ENCODE data around the gene PSMA1.

GRCh38 chr11:12675768-12676746, 1.8 kb downstream of the TEAD1 start:
- PRO-cap: no peak
- RAMPAGE, long total RNA, 4 experiments: no peak in any of the 4 experiments

DNA sequence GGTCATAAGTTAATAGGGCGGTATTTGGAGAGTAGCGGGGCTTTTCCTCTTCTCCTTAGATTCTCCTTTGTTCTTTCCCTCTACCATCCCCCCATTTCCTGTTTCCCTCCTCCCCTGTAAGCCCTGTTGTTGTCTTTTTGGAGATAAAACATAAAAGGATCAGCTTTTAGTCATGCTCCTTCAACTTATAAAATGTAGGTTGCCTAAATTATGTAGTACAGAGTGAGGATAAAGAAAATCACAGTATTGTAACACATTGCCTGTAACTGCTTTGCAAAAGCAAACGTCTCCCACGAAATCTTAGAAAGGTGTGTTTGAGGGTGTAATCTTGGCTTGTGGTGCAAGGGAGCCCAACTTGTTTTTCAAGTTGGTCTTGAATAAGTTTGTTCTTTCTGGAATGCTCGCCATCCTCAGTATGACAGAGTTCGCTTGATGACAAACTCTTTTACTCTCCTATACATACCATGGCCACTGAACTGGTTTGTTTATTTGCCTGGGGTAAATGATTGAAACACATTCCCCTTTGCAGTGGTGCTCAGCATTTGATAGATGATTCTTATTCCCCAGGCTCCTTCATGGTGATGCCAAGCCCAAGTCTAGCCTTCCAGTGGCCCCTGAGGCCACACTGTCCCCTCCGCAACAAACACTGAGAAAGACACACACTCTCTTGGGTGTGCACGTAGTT, 49.5 kb downstream of the TEAD1 start:
- PRO-cap: no peak
- RAMPAGE, long total RNA, 4 experiments: no peak in any of the 4 experiments

DNA sequence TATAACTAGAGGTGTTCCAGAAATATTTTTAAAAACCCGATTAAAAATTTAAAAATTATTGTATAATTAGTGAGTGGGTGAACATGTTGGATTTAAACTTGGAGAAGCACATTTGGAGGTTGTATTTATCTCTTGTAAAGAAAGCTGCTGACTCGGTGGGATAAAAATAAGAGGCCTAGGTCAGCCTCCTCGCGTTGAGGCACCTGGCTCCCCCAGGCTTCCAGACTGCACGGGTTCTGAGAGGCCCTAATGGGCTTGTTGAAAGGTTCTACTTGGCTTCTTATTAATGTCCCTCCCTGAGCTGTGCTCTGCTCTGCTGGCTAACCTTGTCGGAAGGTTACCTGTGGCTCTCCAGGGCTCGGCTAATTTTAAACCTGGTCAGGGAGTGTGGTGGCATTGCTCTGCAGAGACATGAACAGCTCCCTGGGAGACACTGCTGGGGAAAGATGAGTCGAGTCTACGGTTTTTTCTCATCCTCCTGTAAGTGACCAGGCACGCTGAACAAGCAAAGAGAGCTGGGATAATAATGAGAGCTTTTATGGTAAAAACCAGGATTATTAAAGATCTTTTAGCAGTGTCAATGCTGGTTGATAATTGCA, 70.5 kb downstream of the TEAD1 start:
- PRO-cap: no peak
- RAMPAGE, long total RNA, 4 experiments: no peak in any of the 4 experiments

DNA sequence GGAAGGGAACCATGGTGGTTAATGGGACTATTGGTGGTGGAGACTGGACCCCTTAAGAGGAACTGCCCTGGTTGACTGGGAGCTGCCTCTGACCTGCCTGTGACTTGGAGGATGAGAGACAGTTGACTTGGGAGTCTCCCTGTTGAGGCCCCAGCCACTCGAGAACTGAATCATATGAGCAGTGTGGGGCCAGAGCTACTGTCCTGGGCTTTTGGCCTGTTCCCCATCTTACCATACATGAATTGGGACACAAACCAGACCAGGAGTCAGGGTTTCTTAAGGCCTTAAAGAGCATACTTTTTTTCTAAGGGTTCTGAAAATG, 92.8 kb downstream of the TEAD1 start:
- PRO-cap: no peak
- RAMPAGE, long total RNA, 4 experiments: no peak in any of the 4 experiments

- PRO-cap: no peak
- RAMPAGE, long total RNA, 4 experiments: no peak in any of the 4 experiments
These were observed 99.2 kb downstream of the TEAD1 start for GRCh38 chr11:12773351-12773875.

DNA sequence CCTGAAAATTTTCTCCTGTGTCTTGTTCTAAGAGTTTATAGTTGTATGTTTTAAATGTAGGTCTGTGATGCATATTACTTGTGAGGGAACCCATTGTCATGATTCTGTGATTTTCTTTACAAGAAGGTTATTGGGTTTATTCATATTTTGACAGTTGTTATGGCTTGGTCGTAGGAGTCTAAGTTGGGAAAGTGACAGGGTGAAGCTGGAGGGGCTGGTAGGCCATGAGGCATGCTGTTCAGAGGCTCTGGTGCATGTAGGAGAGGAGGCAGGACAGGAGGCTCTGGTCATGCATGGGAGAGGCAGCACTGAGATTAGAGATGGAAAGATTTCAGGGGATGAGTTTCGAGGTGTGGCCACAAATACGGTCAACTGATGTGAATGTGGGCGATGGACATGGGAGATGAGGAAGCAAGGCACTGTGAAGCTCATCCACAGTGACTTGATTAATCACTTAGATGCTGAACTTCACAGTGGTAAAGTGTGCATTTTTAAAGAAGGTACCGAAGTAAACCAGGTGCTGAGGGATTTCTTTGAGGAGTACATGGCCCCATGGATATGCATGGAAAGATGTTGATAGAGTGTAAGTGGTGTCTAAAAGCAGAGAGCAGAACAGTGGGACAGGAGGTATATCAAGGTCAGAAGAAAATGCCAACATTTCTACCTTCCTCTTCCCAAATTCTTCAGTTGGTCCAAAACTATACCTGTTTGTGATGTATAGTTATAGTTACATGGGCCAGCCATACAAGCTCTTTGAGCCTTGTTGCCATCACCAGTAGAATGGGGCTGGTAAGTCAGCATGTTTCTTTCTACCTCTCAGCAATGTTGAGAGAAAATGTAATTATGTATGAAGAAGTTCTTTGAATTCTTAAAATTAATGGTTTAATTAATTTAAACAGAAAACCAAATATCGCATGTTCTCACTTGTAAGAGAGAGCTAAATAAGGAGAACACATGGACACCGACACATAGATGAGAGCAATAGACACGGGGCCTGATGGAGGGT, 100.0 kb downstream of the TEAD1 start:
- PRO-cap: no peak
- RAMPAGE, long total RNA, 4 experiments: no peak in any of the 4 experiments

GRCh38 chr11:12810608-12811246, 136.5 kb downstream of the TEAD1 start:
- PRO-cap: no peak
- RAMPAGE, long total RNA, 4 experiments: no peak in any of the 4 experiments

DNA sequence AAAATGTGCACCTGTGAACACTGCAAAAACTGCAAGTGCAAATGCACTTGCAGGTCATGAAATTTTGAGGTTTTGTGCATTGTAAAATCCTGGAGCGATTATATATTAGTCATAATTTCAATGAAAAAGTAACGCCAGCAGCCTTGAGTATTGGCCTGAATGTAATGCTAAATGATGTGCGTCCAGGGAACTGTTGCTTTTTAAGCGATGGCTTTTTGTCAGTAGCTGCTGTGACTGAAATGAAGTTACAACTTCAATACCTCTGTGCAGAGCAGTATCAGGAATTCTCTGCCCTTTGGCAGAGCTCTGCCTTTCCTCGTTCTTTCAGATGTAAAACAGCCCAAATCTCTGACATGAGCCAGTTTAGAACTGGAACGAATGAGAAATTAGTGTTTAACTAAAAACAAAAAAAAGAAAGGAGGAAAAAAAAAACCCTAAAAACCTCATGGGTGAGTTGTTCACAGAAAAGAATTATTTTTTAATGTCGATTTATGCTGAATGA, 146.5 kb upstream of the RASSF10 start:
- PRO-cap: no peak
- RAMPAGE, long total RNA, 4 experiments: no peak in any of the 4 experiments

- PRO-cap: no peak
- RAMPAGE, long total RNA, 4 experiments: no peak in any of the 4 experiments
These were observed 120.1 kb upstream of the RASSF10 start for GRCh38 chr11:12888621-12889761.

DNA sequence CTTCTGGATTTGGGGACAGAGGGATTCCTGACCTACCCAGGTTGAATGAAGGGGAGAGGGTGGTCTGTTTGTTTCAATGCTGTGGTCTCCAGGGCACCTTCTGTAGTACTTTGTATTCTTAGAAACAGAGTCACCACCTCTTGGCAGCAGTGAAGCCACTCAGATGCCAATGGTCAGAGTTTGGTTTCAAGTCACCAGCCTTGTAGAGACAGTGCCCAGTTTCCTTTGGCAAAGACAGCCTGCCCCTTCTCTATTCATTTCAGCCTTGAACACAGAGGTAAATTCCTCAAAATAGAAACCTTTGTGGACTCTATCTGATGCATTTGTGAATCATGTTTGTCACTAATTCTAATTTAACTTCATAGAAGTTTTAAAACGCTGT, 111.7 kb upstream of the RASSF10 start:
- PRO-cap: no peak
- RAMPAGE, long total RNA, 4 experiments: no peak in any of the 4 experiments

- PRO-cap: no peak
- RAMPAGE, long total RNA, 4 experiments: no peak in any of the 4 experiments
These were observed 37.2 kb upstream of the RASSF10 start for GRCh38 chr11:12971895-12972403.

GRCh38 chr11:13051331-13051738, 42.2 kb downstream of the RASSF10 start:
- PRO-cap: no peak
- RAMPAGE, long total RNA, 4 experiments: no peak in any of the 4 experiments

GRCh38 chr11:13350997-13352047, 73.7 kb downstream of the BMAL1 start:
- PRO-cap: no peak
- RAMPAGE, long total RNA, 4 experiments: no peak in any of the 4 experiments

GRCh38 chr11:13873033-13873855, 89.3 kb upstream of the SPON1 start:
- PRO-cap: no peak
- RAMPAGE, long total RNA, 4 experiments: no peak in any of the 4 experiments

DNA sequence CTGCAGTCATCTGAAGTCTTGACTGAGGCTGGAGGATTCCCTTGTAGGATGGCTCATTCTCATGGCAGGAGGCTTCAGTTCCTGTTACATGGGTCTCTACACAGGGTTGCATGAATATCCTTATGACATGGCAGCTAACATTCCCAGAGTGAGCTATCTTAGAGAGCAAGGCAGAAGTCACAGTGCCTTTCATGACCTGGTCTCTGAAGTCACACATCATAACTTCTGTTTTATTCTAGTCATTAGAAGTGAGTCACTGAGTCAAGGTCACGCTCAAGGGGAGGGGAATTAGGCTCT, 10.3 kb upstream of the SPON1 start:
- PRO-cap: no peak
- RAMPAGE, long total RNA, 4 experiments: no peak in any of the 4 experiments

GRCh38 chr11:13963889-13965124, 1.8 kb downstream of the SPON1 start:
- PRO-cap: no peak
- RAMPAGE, long total RNA, 4 experiments: no peak in any of the 4 experiments

- PRO-cap: no peak
- RAMPAGE, long total RNA, 4 experiments: no peak in any of the 4 experiments
These were observed 21.9 kb downstream of the RRAS2 start for GRCh38 chr11:14336762-14337764.

DNA sequence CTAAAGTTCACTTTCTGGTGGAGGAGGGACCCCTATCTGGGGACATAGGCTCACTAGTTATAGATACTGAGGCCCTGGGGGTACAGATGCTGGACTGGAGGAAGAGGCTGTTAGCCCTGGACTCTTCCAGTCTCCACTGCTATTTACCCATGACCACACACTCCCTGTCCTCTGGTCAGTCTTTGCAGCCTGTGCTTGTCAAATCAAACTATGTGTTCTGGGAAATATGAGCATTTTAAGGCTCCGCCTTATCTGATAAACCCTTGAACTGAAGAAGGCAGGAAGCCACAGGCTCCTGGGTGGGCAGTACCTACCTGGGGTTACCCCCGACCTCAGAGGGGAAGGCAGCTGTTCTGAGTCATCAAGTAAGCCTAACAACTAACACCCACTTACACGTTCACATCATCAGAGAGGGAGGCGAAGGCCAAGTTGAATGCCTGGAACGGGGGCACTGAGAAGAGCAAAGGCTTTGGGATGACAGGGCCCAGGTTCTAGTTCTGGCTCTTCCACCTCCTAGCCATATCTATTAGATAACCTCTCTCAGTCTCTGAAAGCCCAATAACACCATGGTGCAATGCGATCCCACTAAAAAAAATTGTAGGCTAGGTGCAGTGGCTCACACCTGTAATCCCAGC, 56.2 kb upstream of the RRAS2 start:
- PRO-cap: no peak
- RAMPAGE, long total RNA, 4 experiments: no peak in any of the 4 experiments

DNA sequence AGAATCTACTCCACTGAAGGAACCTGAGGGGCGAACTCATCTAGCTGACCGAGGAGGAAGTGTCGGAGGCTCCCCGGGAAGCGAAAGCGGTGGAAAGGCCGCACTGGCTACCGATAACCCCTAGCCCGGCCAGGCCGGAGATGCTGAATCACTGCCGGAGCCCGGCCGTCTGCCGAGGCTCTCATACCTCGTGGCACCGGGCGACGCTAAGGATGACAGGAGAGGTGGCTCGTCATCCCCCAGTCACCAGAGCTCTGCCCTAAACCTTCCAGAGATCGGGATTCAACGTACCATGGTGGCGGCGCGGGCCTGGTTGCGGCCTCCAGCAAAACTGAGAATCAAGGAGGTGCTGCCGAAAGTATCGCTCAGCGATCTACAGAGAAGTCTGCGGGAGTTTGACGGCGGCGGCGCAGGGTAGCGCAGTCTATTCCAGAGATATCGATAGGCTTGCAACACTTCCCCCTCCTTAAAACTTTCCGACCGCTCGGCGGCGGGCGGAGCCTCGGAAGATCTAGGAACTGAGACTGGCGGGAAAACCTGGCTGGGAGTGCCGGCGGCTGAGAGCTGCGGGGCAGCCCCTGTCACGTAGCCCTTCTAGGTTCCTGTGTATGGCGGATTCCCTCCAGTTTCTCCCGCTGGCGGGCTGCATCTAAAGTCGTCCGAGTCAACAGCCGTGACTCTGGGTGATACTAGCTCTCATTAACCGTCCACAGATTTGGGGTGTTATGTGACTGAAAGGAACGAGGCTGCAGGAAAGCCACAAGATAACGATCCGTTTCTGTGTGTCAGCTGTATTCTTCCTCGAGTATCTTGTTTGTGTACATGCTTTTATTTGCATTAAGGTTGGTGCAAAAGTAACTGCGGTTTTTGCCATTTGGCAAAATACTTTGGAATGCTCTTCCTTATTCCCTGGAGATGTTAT, at the start of gene PSMA1:
Gene PSMA1 (minus strand): TSS at position 381 of the 922 bp plus-strand sequence.
- PRO-cap: no peak
- RAMPAGE, long total RNA, 4 experiments: start-site peak on the minus strand in 4 of 4 experiments, centred at positions 233 to 369 of the sequence, 85 to 2,093 reads per replicate

GRCh38 chr11:14759430-14759633, 115.7 kb downstream of the PDE3B start:
- PRO-cap: no peak
- RAMPAGE, long total RNA, 4 experiments: no peak in any of the 4 experiments